H7 (cell line): ENCODE data around the genes OTUD7A, CHRM5 and PGBD4.

DNA sequence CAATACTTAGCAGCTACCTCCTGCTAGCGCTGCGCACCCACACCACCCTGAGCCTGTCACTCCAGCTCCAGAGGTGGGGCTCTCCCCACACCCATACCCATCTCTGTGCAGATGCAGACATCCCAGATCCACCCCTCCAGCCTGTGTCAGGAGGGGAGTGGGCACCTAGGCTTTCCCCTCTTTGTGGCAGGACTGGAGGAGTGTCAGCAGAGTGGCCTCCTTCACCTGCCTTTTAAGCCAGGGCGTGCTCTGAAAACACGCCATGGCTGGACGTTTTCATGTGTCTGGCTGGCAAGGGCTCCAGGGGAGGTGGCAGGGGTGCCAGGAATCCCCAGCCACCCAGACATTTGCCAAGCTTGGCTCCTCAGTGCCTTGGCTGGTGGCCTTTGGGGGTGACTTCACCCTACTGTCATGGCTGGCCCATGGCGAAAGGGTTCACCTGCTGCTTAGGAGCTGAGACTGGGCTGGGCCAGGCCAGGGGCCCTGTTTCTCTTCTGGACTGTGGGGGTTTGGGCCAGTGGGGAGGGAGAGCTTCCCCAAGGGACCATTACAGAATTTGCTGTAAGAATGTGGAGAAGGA lies 17.6 kb downstream of the KLF13 start:
- RAMPAGE, long total RNA, result no peak

GRCh38 chr15:31355938-31356472 lies 29.4 kb downstream of the KLF13 start:
- RAMPAGE, long total RNA, result no peak

DNA sequence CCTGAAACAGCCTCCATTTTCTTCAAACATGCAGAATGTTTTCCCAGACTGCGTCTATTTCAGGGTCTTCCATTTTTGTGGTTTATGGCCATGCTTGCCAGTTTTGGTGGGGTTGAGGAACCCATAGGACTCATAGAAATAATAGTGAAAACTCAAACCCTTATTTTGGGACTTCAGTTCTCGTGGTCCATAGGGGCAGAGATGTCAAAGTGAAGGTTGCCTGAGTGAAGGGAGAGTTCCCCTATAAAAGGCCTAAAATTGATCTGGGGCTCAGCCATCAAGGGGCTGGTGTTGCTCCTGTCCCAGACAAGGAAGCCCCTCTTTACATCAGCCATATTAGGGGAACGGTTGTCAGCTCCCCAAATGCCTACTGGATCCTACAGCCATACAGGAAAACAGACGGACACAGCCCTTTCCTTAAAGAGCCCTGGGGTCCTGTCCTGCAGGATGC lies 48.7 kb downstream of the KLF13 start:
- RAMPAGE, long total RNA, result no peak

DNA sequence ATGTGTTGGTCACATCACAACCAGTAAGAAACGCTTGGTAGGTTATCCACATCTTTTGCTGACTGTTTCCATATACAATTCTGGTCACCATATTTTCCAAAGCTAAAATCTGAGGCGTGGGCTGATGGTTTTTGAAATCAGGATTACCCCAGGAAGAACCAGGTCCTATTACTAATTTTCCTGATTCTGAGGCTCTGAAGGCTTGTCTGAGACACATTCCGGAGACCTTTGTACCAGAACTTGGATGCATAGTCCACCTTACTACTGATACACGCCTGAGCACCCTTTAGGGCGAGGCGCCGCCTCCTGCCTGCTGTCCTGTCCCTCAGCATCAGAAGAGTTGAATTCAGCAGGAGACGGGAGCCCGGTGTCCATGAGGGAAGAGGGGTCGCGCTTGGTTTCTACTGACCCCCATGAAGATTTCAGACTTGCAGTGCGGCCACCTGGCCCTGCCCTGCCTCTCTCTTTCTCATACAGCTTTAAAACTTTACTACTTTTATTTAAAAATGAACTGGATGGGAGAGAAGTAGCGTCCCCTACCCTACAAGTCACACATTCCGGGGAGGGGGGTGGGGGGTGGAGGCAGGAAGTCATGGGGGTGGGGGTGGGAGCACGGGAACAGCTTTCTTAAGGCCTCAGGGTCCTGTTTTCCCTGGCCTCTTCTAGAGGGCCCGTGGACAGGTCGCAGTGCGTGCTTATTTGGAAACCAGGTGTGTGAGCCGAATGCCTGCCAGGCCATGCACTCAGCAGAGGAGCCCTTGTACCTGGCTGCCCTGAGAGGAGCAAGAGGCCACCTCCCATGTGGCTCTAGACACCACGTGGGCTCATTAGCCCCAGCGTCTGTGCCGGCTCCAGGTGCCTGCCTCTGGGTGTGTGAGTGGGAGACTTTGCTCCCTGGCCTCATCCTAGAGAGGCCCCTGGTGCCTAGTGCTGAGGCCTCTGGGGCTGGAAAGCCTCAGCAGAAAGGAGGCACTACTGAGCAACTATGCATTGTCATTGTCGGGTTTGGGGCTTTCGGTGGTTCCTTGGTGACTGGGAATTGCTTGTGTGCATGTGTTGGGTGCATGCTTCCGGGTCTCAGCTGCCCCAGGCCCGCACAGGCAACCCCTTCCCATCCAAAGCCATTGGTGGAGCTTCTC lies 50.1 kb downstream of the KLF13 start:
- RAMPAGE, long total RNA, result no peak

DNA sequence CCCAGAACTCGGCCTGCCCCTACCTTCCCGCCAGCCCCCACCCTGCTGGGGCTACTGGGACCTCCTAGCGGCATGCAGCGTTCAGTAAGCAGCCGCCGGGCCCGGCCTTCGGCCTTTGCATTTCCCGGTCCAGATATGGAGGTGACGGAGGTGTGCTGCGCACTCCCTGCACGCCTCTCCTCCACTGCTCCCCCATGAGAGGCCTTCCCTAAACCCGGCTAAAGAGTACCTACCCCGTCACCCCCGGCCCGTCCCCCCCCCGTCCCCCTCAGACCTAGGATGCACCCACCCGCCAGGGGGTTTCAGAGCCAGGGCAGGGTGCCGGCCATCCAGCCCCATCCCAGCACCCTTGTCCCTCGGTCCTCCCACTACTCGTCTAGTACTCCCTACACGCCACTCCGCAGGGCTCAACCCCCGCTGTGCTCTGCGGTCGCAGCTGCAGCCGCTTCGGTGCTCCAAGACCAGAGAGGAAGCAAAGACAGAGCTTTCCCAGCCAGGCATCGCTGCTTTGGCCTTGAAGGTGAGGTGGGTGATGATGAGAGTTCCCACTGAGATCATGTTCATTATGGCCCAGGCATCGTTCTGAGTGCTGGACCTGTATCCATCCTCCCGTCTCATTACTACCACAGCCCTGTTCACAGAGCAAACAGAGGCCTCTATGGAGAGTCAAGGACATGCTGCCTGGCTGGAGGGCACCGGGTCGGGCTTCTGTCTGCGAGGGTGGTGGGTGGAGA lies 66.7 kb downstream of the KLF13 start:
- RAMPAGE, long total RNA, result no peak

DNA sequence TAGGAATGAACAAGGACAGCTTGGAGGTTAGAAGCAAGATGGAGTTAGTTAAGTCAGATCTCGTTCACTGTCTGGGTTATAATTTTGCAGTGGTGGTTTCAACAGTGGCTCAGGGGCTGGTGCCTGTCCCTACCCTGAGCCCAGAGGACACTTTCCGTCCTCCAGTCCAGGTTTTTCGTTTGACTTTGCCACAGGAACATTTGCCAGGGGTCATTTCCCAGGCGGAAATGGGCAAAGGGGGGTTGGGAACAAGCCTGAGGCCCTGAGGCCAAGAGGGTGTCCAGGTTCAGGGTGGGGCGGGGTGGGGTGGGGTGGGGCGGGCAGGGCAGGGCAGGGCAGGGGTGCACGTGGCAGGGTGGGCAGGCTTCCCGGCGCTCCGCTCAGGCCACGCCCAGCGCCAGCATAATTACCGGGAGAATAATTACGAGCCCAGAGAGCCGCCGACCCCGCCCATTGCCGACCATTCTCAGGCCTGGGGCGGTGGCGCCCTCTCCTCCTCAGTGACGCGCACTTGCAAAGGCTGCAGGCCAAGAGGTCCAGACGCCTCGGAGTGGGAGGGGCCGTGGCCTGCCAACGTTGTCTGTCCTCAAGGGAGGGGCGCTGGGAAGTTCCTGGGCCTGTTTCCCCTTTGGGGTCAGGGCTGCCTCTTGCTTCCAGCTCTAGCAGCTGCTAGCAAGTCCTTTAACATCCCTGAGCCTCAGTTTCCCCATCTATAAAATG lies 70.5 kb downstream of the KLF13 start:
- RAMPAGE, long total RNA, result no peak

- RAMPAGE, long total RNA, result no peak
Measured at GRCh38 chr15:31447999-31448455, 121.4 kb downstream of the KLF13 start.

- RAMPAGE, long total RNA, result no peak
Measured at GRCh38 chr15:31482847-31484033, 156.6 kb downstream of the KLF13 start.

GRCh38 chr15:31490010-31490465 lies 163.4 kb downstream of the KLF13 start:
- RAMPAGE, long total RNA, result no peak

DNA sequence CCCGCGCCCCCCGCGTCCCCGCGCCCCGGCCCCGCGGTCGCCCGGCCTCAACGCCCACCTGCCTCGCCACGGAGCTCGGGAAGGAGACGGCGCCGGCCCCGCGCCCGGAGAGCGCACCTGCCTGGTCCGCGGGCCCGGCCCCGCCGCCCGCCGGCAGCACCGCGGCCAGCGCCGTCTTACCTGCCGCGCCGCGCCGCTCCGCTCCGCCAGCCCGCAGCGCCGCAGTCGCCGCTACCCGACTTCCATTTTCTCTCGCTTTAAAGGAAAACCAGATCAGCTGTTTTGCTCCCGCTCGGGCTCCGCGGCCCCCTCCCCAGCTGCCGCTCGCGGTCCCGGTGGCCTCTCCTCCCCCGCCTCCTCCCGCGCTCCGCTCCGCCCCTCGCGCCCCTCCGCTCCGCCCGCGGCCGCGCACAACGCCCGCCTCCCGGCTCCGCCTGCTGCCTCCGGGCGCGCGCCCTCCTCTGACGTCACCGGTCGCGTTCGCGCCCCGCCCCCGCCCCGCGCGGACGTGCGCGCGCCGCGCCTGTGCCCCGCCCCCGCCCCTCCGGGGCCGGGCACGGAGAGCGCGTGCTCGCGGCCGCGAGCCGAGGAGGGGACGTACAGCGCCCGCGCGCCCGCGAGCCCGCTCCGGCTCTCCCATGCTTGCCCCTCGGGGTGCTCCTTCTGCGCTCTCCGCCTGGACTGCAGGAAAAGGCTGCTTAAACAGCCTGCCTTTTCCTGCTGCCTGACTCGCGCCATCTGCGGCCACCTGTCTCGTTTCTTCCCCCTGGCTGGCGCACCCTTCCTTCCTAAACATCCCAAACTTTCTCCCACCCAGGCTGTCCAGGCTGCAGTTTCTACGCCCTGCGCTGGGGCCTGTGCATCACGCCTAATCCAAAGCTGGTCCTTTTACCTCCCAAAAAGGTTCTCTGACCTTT lies at the start of gene OTUD7A:
OTUD7A (minus strand) TSS at position 347 of the 917 bp plus-strand sequence.
- RAMPAGE, long total RNA, result no peak

DNA sequence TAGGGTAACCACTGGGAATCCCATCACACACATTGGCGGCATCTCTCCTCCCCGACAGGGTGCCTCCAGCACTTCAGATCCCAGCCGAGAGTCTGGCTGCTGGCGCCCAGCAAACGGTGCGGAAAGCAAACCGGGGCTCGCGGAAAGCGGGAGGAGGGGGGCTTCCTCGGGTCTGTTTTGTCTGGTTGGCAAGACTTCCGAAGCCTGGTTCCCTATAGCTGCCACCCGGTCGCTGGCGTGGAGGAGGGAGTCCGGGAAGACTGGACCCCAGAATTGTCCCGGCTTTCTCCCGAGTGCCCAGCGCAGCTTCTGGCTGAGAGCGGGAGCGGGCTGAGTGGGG lies 486 bp upstream of the CHRNA7 start:
- RAMPAGE, long total RNA, result no peak

DNA sequence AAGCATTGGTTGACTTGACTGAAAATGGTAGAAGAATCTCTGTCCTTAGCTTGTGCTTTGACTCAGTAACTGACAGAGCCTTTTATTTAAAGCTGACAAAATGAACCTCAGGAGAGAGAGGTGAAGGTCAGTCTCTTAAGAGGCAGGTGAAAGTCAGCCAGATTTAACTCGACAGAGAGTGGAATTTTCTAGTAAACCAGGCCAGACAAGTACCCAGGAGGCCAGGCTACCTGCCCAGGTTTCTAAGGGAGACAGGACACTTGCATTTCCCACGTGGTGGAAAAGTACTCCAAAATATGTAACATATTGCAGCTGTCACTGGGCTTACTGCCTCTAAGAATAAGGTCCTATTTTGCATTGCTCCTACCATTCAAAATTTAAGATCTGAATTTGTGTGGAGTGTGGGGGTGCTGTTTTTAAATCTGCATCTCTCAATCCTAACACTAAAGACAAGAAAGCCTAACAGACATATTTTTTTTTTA lies 167.9 kb downstream of the FMN1 start:
- RAMPAGE, long total RNA, result no peak

DNA sequence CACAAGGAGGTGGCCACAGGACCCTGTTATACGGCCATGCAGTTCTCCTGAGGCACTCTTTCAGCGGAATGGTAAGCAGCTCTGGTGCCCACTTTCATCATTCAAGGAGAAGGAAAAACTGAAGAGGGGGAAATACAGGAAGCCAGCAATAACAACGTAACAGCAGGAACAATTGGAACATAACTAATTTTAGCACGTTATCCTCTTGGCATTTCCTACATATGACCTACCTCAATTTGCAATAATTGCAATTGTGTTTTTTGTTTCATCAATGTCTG lies 219.8 kb downstream of the RYR3 start:
- RAMPAGE, long total RNA, result no peak

DNA sequence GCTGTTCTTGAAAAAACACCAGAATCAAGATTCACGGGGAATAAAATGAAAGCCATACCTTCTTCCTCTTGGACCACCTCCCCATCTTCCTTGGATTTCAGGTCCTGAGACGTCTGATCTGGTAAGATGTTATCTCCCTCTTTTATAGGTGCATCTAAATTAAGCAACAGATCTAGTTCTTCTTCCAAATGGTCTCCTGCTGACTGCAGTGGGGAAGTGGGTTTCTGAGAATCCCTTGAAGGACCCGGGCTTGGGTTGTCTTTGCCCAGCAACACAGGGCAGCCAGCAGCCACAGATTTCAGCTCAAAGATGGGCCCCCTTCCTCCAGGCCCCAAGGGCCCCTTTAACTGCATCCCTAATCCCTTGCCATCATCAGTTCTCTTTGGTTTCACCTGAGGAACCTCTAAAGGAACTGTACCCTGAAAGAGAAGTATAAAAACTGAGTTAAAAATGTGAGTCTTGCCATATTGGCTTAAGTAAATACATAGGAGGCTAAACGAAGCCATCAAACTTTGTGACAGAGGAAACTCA lies 100.8 kb upstream of the CHRM5 start:
- RAMPAGE, long total RNA, result no peak

- RAMPAGE, long total RNA, result no peak
Measured at GRCh38 chr15:33958797-33959695, 9.3 kb upstream of the CHRM5 start.

GRCh38 chr15:33968045-33968602 lies at the start of gene CHRM5:
Gene CHRM5, plus strand, starts transcription at chr15:33968497.
- RAMPAGE, long total RNA, result no peak

GRCh38 chr15:34039492-34040125 lies 605 bp upstream of the AVEN start:
- RAMPAGE, long total RNA, result no peak

DNA sequence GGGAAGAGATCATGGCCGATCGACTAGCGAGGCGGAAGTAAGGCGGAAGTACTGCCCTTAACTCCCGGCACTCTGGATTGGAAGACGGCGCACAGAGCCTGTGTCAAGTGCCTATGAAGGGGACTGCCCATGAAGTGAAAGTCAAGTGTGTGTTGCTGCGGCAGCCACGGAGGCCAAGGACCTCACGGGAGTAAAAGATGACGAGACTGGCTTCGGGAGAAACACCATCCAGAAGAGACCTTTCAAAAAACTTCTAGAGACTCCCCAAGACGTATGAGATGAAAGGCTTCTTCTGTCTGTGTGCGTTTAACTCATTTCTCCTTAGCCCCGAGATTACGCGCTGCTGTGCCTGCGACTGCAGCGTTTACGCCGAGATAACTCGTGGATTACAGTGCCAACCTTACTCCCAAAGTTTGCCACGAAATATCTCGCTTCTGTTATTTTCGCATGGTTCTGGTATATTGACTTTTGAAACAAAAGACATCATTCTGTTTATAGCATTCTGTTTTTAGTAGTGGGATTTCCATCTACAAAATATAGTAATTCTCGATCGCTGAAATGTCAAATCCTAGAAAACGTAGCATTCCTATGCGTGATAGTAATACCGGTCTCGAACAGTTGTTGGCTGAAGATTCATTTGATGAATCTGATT lies at the start of gene PGBD4:
PGBD4 (plus strand) TSS at position 110 of the 652 bp plus-strand sequence.
- RAMPAGE, long total RNA, result start-site peak on the plus strand centred at position 124 of the sequence, 28 bp wide, 8 reads

DNA sequence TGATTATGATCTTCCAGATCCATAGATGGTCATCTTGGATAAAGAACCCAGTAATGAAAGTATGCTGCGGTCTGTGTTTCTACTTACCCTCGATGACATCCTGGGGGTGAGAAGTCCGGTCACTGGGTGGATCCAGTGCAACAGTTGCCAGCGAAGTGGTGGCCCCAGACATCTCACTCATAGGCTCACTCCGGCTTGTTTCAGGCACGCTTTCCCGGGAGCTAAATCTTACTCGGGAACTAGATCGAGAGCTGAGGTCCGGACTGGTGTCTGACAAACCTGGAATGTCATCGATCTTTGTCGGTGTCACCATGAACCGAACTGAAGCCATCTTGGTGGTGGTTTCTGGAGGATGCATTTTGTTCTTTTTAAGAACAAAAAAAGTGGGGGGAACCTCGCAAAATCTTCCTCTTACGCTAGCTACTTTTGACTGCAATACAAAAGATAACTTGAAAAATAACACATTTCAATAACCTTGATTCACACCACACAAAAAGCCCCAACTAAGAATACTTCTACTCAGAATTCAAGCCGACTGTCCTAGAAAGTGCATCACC lies 1.2 kb downstream of the SLC12A6 start:
- RAMPAGE, long total RNA, result no peak

DNA sequence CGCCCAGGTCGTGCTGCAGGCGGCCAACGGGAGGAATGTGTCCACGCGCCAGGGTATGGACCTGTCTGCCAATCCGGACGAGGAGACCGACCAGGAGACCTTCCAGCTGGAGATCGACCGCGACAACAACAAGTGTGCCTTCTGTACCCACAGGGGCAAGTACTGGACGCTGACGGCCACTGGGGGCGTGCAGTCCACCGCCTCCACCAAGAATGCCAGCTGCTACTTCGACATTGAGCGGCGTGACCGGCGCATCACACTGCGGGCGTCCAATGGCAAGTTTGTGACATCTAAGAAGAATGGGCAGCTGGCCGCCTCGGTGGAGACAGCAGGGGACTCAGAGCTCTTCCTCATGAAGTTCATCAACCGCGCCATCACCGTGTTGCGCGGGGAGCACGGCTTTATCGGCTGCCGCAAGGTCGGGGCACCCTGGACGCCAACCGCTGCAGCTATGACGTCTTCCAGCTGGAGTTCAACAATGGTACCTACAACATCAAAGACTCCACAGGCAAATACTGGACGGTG lies 57.7 kb upstream of the GOLGA8A start:
- RAMPAGE, long total RNA, result no peak